Measurements from ENCODE around the genes ALG1L2 and TF.

DNA sequence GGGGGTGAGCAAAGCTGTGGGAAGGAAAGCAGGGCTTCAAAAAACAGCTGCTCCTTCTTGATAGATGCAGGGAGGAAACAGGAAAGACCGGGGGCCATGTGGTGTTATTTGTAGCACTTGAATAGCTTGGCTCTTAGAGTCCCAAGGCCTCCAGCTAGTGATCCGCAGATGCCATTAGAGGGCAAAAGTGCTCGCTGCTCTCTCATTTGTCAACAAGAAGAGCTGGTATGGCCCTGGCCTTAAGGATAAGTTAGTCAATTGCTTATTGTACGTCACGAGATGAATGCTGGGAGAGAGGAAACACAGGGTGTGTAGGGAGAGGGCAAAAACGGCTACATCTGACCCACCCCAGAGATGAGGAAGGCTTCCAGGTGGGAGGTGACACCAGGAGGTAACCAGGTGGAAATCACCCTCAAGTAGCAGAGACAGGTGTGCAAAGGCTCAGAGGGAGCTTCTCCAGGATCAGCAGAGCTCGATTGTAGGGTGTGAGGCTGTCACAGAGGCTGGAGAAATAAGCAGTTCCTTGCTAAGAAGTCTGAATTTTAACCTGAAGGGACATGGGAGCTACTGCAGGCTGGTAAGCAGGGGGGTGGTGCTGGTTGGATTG is at the start of gene ALG1L2:
ALG1L2 (plus strand) TSS at position 372 of the 607 bp plus-strand sequence.
- PRO-cap: no peak
CAGE:
- cytosol, long polyA minus RNA: no peak
- cytosol, long polyA plus RNA: no peak
- long polyA plus RNA: no peak
- nucleus, long polyA minus RNA: no peak
- nucleus, long polyA plus RNA: no peak

DNA sequence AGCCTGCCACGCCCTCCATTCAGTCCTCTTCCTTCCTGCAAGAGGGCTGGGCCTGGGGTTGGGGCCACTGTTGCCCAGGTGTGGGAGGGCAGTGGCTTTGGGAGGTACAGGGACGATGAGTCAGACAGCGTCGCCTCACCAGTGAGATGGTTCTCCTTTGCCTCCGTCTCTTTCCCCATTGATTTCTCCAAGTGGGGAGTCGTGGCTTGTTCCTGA is 13.0 kb downstream of the ALG1L2 start:
- PRO-cap: no peak
CAGE:
- cytosol, long polyA minus RNA: no peak
- cytosol, long polyA plus RNA: no peak
- long polyA plus RNA: no peak
- nucleus, long polyA minus RNA: no peak
- nucleus, long polyA plus RNA: no peak

- PRO-cap: no peak
CAGE:
- cytosol, long polyA minus RNA: no peak
- cytosol, long polyA plus RNA: no peak
- long polyA plus RNA: no peak
- nucleus, long polyA minus RNA: no peak
- nucleus, long polyA plus RNA: no peak
Measured at GRCh38 chr3:130119667-130120211, 38.1 kb downstream of the ALG1L2 start.

GRCh38 chr3:130123619-130123999 is 42.0 kb downstream of the ALG1L2 start:
- PRO-cap: no peak
CAGE:
- cytosol, long polyA minus RNA: no peak
- cytosol, long polyA plus RNA: no peak
- long polyA plus RNA: no peak
- nucleus, long polyA minus RNA: no peak
- nucleus, long polyA plus RNA: no peak

GRCh38 chr3:130517593-130518081 is 660 bp downstream of the COL6A6 start:
- PRO-cap: no peak
CAGE:
- cytosol, long polyA minus RNA: no peak
- cytosol, long polyA plus RNA: no peak
- long polyA plus RNA: no peak
- nucleus, long polyA minus RNA: no peak
- nucleus, long polyA plus RNA: no peak

DNA sequence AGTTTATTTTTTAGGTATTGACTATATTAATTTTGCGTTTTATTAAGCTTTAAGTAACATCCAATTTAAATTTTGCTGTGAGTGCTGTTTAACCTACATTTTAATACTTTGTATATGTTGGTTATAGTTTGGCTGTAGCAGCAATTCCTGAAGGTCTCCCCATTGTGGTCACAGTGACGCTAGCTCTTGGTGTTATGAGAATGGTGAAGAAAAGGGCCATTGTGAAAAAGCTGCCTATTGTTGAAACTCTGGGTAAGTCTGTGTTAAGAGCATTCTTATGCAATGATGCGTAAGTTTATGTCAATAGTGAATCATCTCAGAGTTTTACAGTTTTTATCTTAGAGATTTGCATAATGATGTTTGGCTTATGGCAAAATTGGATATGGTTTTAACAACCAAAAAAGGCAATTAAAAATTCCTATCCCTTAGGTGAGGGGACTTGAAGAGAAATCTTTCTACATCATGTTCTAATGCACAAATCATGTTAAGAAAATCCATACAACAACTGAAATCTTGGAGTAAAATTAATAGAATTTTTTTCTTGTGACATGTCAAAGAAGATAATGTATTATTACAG is 62.7 kb downstream of the ASTE1 start:
- PRO-cap: no peak
CAGE:
- cytosol, long polyA minus RNA: no peak
- cytosol, long polyA plus RNA: no peak
- long polyA plus RNA: no peak
- nucleus, long polyA minus RNA: no peak
- nucleus, long polyA plus RNA: no peak

- PRO-cap: no peak
CAGE:
- cytosol, long polyA minus RNA: no peak
- cytosol, long polyA plus RNA: no peak
- long polyA plus RNA: no peak
- nucleus, long polyA minus RNA: no peak
- nucleus, long polyA plus RNA: no peak
Measured at GRCh38 chr3:131004513-131005142, 22.0 kb downstream of the ASTE1 start.

- PRO-cap: no peak
CAGE:
- cytosol, long polyA minus RNA: no peak
- cytosol, long polyA plus RNA: no peak
- long polyA plus RNA: no peak
- nucleus, long polyA minus RNA: no peak
- nucleus, long polyA plus RNA: no peak
Measured at GRCh38 chr3:131081480-131081836, 54.8 kb downstream of the NEK11 start.

DNA sequence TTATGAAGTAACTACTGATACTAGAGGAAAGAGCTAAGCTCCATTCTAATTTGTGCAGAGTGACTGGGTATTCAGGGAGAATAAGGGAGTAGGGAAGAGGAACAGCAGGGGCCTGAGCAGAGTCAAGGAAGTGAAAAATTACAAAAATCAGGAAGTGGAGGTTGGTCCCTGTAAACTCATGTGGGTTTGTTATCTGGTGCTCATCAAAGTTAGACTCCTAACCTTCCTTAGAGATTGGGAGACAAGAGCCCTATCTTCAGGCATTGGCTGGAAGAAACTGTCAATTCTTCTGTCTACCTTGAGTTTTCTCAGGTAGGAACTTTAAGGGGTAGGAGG is 82.5 kb downstream of the NEK11 start:
- PRO-cap: no peak
CAGE:
- cytosol, long polyA minus RNA: no peak
- cytosol, long polyA plus RNA: no peak
- long polyA plus RNA: no peak
- nucleus, long polyA minus RNA: no peak
- nucleus, long polyA plus RNA: no peak

GRCh38 chr3:131804333-131804756 is 230.5 kb downstream of the CPNE4 start:
- PRO-cap: no peak
CAGE:
- cytosol, long polyA minus RNA: no peak
- cytosol, long polyA plus RNA: no peak
- long polyA plus RNA: no peak
- nucleus, long polyA minus RNA: no peak
- nucleus, long polyA plus RNA: no peak

GRCh38 chr3:132396987-132397244 is 20.4 kb upstream of the DNAJC13 start:
- PRO-cap: no peak
CAGE:
- cytosol, long polyA minus RNA: no peak
- cytosol, long polyA plus RNA: no peak
- long polyA plus RNA: no peak
- nucleus, long polyA minus RNA: no peak
- nucleus, long polyA plus RNA: no peak

- PRO-cap: no peak
CAGE:
- cytosol, long polyA minus RNA: no peak
- cytosol, long polyA plus RNA: no peak
- long polyA plus RNA: no peak
- nucleus, long polyA minus RNA: no peak
- nucleus, long polyA plus RNA: no peak
Measured at GRCh38 chr3:133541054-133541471, 32.4 kb upstream of the CDV3 start.

GRCh38 chr3:133663834-133664168 is 2.1 kb upstream of the TOPBP1 start:
- PRO-cap: no peak
CAGE:
- cytosol, long polyA minus RNA: no peak
- cytosol, long polyA plus RNA: no peak
- long polyA plus RNA: no peak
- nucleus, long polyA minus RNA: no peak
- nucleus, long polyA plus RNA: no peak

DNA sequence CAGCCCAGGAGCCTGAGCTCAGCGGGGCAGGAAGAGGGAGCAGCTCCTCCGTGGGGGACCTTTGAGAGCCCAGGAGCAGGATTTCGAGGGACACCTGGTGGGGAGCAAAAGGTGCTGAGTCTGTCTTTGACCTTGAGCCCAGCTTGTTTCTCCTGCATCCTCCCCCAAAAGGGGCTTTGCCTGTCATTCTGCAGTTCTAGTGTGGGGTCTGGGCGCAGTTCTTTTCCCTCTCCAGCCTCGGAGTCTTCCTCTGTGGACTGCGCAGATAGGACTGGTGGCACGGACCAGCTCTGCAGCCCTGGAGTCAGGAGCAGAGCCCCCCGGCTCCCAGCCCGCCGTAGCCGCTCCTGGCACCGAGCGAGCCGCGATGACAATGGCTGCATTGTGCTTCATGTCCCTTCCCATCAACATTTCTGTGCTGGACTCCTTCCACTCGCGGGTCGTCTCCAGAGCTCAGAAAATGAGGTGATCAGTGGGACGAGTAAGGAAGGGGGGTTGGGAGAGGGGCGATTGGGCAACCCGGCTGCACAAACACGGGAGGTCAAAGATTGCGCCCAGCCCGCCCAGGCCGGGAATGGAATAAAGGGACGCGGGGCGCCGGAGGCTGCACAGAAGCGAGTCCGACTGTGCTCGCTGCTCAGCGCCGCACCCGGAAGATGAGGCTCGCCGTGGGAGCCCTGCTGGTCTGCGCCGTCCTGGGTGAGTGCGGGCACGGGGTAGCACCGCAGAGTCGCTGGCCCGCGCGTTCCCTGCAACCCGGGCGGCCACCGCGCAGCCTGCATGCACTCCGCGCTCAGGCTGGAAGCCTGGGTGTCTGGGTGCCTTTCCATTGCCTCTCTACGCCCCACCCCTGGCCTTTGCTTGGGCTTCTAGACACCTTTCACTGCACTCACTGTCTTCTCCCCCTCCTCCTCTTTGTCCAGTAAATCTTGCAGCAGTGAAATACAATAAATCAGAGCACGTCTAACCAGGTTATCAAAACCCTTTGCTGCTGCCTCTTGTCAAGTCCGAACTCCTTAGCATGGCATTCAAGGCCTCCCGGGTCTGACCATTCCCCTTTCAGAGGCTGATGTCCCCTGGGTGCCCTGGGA is at the start of gene TF:
TF (plus strand) TSS at position 609 of the 1,091 bp plus-strand sequence.
- PRO-cap: no peak
CAGE:
- cytosol, long polyA minus RNA: no peak
- cytosol, long polyA plus RNA: no peak
- long polyA plus RNA: no peak
- nucleus, long polyA minus RNA: no peak
- nucleus, long polyA plus RNA: no peak

DNA sequence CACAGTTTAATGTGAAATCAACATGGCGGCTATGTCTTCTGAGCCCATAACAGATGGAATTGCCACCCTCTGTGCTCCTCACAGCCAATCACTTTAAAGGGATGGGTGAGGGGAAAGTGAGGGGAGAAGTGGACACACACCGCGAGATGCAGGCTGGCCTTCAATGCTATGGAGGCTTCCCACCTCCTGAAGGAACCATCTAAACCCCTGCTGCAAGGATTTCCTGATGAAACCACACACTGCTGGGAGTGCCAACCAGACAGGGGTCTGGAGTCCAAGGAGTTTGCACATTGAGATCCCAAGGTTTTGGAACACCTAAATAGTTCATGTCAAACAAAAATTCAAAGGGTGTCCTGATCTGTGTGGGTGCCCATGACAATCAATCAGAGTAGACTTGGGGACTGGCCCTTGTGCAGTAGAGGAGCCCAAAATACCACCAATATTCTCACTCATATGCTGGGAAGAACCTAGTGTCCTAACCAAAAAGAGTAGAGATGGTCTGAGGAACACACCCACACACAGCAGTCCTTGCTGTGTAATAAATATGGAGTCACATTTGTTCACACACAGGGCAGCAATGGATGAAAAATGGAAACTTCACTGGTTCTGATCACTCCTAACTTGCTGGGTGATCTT is 18.8 kb downstream of the SRPRB start:
- PRO-cap: no peak
CAGE:
- cytosol, long polyA minus RNA: no peak
- cytosol, long polyA plus RNA: no peak
- long polyA plus RNA: no peak
- nucleus, long polyA minus RNA: no peak
- nucleus, long polyA plus RNA: no peak

DNA sequence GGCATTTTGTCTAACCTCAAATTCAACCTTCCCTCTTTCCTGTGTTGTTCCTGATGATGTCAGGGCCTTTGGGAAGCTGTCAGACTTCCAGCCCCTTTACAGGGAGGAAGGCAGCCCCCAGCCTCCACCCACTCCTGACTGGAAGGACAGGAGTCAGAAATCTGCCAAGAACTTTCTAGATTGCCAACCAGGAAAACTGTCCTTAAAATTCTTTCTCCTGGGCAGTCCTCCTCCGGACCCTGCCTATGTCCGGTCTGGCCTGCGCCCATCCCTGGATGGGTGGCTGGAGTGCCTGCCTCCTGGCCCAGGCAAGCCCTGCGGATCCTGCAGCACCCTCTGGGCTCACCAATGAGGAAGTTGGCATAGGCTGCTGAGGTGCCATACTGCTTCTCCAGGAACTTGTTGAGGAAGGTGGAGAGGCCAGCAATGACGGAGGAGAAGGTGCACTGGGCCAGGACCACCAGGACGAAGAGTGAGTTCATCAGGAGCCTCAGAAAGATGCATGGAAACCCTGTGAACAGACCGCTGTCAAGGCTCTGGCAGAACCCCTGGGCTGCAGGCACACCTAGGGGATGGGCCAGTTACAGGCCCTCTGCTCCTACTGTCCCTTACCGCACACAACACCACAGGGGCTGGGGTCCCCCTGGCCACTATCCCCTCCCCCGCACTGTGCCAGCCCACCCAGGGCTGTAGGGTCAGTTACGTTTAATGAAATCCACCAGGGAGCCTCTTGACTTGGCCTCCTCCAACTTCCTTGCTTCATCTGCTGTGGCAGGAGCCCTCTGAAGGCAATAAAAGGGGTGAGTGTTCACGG is 52.7 kb upstream of the RAB6B start:
- PRO-cap: no peak
CAGE:
- cytosol, long polyA minus RNA: no peak
- cytosol, long polyA plus RNA: no peak
- long polyA plus RNA: no peak
- nucleus, long polyA minus RNA: no peak
- nucleus, long polyA plus RNA: no peak

GRCh38 chr3:134175474-134175855 is 75.2 kb downstream of the RYK start:
- PRO-cap: no peak
CAGE:
- cytosol, long polyA minus RNA: no peak
- cytosol, long polyA plus RNA: no peak
- long polyA plus RNA: no peak
- nucleus, long polyA minus RNA: no peak
- nucleus, long polyA plus RNA: no peak

GRCh38 chr3:134202498-134202984 is 48.1 kb downstream of the RYK start:
- PRO-cap: no peak
CAGE:
- cytosol, long polyA minus RNA: start-site peak on the minus strand at chr3:134202732-134202870, 14 reads
- cytosol, long polyA plus RNA: no peak
- long polyA plus RNA: no peak
- nucleus, long polyA minus RNA: no peak
- nucleus, long polyA plus RNA: no peak

DNA sequence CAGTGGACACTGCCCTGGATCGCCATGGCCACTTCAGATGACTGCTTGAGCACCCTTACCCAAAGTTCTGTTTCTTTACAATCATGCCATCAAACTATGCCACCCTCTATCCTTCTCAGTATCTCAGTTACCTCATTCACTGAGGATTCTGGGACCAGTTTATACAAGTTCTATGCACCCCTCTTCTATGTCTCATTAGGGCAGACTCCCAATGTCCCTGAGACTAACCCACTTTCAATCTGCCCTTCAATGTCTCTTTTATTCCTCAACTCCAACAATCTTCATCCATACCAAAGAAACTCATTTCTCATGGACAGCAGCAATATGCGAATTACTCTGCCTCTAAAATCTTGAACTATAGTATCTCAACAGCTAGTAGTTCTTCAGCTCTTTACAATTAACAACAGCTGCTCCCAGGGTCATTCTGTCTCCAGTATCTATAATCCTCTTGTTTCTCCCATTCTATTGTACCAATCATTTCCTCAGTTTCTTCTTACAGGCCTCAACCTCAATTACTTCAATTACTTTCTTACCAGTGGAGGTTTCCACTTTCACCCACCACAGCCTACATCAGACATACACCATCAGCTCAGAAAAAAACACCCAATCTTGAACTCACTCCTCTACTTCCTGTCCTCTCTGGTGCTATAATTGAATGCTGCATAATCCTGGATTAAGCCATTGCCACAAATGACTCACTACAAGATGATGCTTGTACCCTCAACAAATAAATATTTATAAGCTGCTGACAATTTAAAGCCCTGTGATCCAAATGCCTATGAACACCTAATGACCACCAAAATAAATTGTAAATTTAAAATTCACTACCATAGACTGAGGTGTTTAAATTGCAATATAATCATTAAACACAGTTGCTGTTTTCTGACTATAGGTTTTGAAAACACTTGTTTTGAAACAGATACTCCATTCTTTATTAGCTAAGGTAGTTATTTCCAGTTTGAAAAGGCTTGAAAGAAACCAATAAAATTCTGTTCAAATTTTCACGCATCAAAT is 18.6 kb downstream of the RYK start:
- PRO-cap: no peak
CAGE:
- cytosol, long polyA minus RNA: no peak
- cytosol, long polyA plus RNA: no peak
- long polyA plus RNA: no peak
- nucleus, long polyA minus RNA: no peak
- nucleus, long polyA plus RNA: start-site peak on the minus strand centred at position 643 of the sequence, 368 bp wide, 14 and 14 reads in 2 replicates

GRCh38 chr3:134333268-134334167 is 40.7 kb downstream of the AMOTL2 start:
- PRO-cap: no peak
CAGE:
- cytosol, long polyA minus RNA: no peak
- cytosol, long polyA plus RNA: no peak
- long polyA plus RNA: no peak
- nucleus, long polyA minus RNA: no peak
- nucleus, long polyA plus RNA: no peak

Measured in endothelial cell of umbilical vein (primary cell).